ENCODE results near the gene SMPDL3B.

GRCh38 chr1:27551167-27551937 lies 52.6 kb downstream of the AHDC1 start:
- RRBS, result 93% methylated on average over 10 of the region's 46 CpGs
CAGE:
- cytosol, long polyA plus RNA, result no peak
- long polyA plus RNA, result no peak
- nucleus, long polyA plus RNA, result no peak

- RRBS, result no CpG with 5 or more reads among the region's 8 CpGs
CAGE:
- cytosol, long polyA plus RNA, result no peak
- long polyA plus RNA, result no peak
- nucleus, long polyA plus RNA, result no peak
Observed at GRCh38 chr1:27561428-27561981, 42.4 kb downstream of the AHDC1 start.

DNA sequence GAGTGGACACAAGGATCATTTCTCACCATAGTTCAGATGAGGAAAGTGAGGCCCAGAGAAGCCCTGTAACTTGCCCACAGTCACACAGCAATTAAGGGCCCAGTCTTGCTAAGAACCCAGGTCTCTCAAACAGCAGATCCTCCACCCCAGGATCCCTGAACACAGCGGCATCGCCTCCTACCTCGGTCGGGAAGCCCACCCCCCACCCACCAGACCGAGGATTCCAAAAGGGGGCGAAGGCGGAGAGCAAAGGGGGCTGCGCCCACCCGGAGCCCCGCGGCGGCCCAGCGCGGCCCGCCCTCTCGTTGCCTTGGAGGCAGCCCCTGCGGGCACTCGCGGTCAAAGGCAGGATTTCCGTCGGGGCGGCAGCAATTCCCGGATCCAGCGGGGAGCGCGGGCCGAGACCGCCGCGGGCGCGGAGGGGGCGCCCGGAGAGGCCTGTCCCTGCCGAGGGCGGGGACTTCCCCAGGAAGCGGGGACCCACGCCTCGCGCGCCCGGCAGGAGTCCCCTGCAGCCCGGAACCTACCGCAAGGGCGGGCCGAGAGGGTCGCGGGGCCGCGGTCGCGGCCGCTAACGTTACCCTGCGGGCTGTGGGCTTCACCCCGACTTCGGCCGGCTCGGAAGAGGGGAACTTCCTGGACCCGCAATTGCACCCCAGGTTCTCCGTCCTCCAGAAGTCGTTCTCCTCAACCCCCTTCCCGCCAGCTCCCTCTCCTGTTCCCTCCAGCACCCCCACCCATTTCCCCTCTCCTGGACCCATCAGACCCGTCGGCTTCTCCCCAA lies 901 bp downstream of the FGR start:
- RRBS, result 2% methylated on average over 33 of the region's 65 CpGs
CAGE:
- cytosol, long polyA plus RNA, result no peak
- long polyA plus RNA, result no peak
- nucleus, long polyA plus RNA, result no peak

DNA sequence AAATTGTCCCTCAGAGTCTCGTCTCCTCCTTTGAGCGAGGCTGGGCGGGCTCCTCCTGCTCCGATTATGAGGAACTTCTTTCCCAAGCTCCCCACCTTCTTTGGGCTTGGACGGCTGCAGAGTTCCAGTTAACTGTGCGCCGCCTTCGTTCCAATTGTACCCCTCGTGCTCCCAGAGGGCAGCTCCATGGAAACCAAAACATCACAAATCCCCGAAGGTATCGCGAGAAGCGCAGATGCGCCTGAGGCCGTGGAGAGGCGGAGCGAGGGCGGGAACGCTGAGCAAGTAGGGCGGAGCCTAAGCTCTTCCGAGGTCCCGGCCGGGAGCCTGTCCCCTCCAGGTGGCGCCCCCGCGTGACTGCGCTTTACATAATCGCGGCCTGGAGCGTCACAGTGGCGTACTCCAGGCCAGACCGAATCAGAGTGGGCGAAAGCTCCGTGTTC lies 317 bp upstream of the FAM76A start:
- RRBS, result no CpG with 5 or more reads among the region's 34 CpGs
CAGE:
- cytosol, long polyA plus RNA, result no peak
- long polyA plus RNA, result no peak
- nucleus, long polyA plus RNA, result no peak

DNA sequence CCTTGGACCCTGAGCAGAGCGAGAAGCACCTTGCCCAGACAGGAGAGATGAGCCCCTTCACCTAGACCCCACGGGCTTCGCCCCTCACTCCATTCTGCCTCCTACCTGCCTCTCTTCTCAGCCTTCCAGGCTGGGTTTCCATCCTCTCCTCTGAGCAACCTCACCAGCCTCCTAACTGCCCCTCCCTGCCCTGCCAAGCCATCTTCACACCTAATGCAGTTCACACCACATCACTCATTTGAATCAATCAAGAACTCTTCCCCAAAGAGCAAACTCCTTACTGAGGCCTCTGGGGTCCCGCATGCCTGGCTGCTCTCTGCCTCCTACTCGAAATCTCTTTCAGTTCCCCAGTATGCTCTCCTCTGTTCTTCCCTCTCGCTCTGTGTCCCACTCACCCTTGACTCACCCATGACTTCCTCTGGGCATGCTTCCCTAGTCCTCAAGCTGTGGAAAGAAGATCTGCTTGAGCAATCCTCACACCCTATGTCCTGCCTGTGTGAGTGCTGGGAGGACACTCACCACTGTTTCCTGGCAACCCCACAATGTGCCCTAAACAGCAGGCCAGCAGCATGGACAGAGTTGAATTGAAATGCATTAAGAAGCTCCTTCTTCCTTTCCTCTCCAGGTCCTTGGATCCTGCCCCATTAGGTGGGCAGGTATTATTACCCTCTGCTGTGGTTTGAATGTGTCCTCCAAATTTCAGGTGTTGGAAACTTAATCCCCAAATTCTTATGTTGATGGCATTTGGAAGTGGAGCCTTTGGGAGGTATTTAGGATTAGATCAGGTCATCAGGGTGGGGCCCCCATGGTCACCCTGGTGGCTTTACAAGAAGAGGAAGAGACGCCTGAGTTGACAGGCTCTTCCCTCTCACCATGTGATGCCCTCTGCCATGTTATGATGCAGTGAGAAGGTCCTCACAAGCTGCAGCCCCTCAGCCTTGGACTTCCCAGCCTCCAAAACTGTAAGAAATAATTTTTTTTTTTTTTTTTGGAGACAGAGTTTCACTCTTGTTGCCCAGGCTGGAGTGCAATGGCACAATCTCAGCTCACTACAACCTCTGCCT lies 9.1 kb upstream of the THEMIS2 start:
- RRBS, result no CpG with 5 or more reads among the region's 7 CpGs
CAGE:
- cytosol, long polyA plus RNA, result no peak
- long polyA plus RNA, result no peak
- nucleus, long polyA plus RNA, result no peak

DNA sequence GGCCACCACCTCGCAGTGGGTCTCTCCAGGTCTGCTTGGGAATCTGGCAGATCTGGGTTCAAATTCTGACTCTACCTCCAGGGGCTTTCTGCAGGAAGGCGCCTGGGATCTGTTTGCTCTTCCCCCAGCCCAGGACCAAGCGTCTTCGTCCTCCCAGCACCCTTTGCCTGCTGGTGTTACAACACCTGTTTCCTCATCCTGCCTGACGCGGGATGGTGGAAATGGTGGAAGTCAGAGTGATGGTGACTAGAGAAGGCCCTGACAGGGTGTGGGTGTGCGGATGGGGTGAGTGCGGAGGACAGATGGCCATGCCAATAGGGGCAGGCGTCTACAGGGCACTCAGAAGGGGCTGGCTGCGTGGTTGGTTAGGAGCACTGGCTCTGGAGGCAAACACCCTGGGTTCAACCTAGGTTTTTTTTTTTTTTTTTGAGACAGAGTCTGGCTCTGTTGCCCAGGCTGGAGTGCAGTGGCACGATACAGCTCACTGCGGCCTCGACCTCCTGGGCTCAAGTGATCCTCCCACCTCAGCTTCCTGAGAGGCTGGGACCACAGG lies 1.4 kb downstream of the THEMIS2 start:
- RRBS, result no CpG with 5 or more reads among the region's 13 CpGs
CAGE:
- cytosol, long polyA plus RNA, result no peak
- long polyA plus RNA, result no peak
- nucleus, long polyA plus RNA, result no peak

- RRBS, result no CpG with 5 or more reads among the region's 10 CpGs
CAGE:
- cytosol, long polyA plus RNA, result no peak
- long polyA plus RNA, result no peak
- nucleus, long polyA plus RNA, result no peak
Observed at GRCh38 chr1:27879586-27880277, 7.4 kb downstream of the THEMIS2 start.

GRCh38 chr1:27884998-27885423 lies 12.7 kb downstream of the THEMIS2 start:
- RRBS, result no CpG with 5 or more reads among the region's 6 CpGs
CAGE:
- cytosol, long polyA plus RNA, result no peak
- long polyA plus RNA, result no peak
- nucleus, long polyA plus RNA, result no peak

DNA sequence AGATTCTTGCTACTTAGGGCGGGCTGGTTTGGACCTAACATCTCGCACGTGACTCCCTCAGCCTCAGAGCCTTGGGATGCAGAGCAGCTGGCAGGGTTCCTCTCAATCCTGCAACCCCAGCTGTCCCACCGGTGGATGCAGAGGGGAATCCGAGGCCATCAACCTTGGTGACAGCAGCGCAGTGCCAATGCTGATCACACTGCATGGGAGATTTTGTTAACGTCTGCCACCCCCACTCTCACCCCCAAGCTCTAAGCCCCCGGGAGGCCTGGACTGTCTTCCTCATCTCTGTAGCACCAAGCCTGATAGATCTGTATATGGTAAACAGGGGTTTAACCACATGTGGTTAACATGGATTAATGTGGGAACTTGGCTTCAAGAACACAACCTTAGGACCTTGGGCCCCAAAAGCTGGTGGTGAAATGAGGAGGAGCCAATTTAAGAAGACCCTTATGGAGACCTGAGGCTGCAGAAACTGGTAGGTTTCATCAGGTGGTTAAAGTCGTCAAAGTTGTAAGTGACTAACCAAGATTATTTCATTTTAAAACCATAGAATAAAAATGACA lies 13.8 kb downstream of the THEMIS2 start:
- RRBS, result no CpG with 5 or more reads among the region's 9 CpGs
CAGE:
- cytosol, long polyA plus RNA, result no peak
- long polyA plus RNA, result no peak
- nucleus, long polyA plus RNA, result no peak

GRCh38 chr1:27934705-27935811 lies at the start of gene SMPDL3B:
TSS of gene SMPDL3B (plus strand) at chr1:27935000.
- RRBS, result 6% methylated on average over 2 of the region's 23 CpGs
CAGE:
- cytosol, long polyA plus RNA, result start-site peak on the plus strand at chr1:27935009-27935047, 1,207 reads
- long polyA plus RNA, result start-site peak on the plus strand at chr1:27935015-27935050, 1,160 and 1,043 reads in 2 replicates
- nucleus, long polyA plus RNA, result start-site peak on the plus strand at chr1:27935016-27935050, 1,292 reads

DNA sequence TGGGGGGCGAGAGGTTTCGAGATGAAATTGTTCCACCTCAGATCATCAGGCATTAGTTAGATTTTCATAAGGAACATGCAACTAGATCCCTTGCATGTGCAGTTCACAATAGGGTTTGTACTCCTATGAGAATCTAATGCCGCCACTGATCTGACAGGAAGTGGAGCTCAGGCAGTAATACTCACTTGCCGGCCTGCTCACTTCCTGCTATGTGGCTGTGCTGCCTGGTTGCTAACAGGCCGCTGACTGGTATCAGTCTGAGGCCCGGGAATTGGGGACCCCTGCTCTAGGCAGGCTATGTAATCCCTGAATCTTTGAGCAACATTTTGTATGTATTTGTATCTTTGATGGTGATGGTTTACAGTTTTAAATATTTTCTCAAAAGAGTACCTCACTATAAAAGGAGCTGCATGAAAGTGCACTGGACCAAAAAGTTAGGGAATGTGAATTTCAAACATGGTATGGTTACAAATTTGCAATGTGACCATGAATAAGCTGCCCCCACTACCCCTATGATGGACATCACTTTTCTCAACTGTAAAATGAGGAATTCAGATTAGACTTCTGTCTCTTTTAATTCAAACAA lies 32.6 kb downstream of the XKR8 start:
- RRBS, result 80% methylated on average over 3 of the region's 6 CpGs
CAGE:
- cytosol, long polyA plus RNA, result no peak
- long polyA plus RNA, result no peak
- nucleus, long polyA plus RNA, result no peak

GRCh38 chr1:28246264-28246545 lies 10.3 kb downstream of the ATP5IF1 start:
- RRBS, result no CpG with 5 or more reads among the region's 4 CpGs
CAGE:
- cytosol, long polyA plus RNA, result no peak
- long polyA plus RNA, result no peak
- nucleus, long polyA plus RNA, result no peak

GRCh38 chr1:28278540-28279310 lies 19.4 kb downstream of the SESN2 start:
- RRBS, result no CpG with 5 or more reads among the region's 9 CpGs
CAGE:
- cytosol, long polyA plus RNA, result no peak
- long polyA plus RNA, result no peak
- nucleus, long polyA plus RNA, result no peak

- RRBS, result no CpG with 5 or more reads among the region's 6 CpGs
CAGE:
- cytosol, long polyA plus RNA, result no peak
- long polyA plus RNA, result no peak
- nucleus, long polyA plus RNA, result no peak
Observed at GRCh38 chr1:28313841-28314495, 14.9 kb upstream of the MED18 start.

DNA sequence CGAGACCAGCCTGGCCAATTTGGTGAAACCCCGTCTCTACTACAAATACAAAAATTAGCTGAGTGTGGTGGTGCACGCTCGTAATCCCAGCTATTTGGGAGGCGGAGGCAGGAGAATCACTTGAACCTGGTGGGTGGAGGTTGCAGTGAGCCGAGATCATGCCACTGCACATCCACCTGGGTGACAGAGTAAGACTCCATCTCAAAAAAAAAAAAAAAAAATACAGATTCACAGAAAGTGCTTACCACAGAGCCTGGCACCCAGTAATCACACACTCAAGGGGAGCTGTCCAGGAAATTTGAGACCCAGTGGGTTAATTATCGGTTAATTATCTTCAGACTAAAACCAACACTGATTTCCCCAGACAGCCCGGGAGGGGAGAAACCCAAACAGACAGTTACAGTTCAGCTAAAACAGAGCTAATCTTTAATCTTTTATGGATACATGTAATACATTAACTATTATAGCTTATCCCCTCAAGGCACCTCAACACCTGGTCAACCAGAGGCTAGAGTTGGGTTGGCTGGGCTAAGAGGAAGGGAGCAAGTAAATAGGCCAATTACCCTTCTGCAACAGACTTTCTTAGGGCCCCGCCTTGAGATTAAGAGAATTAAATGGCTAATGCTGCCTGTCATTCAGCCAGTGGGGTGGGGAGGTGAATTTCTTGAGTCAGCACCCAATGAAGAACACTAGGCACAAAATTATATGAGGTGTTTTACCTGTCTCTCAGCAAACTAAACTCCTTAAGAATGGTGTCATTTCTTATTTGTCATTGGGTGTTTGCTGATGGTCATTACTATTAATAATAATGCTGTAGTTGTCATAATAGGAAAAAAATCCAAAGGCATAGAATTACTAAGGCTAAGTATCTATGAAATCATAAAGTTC lies 6.7 kb upstream of the MED18 start:
- RRBS, result no CpG with 5 or more reads among the region's 9 CpGs
CAGE:
- cytosol, long polyA plus RNA, result no peak
- long polyA plus RNA, result no peak
- nucleus, long polyA plus RNA, result no peak

GRCh38 chr1:28458822-28459472 lies 46.9 kb upstream of the RCC1 start:
- RRBS, result no CpG with 5 or more reads among the region's 4 CpGs
CAGE:
- cytosol, long polyA plus RNA, result no peak
- long polyA plus RNA, result no peak
- nucleus, long polyA plus RNA, result no peak

GRCh38 chr1:28509645-28509985 lies 3.8 kb downstream of the RCC1 start:
- RRBS, result no CpG with 5 or more reads among the region's 6 CpGs
CAGE:
- cytosol, long polyA plus RNA, result no peak
- long polyA plus RNA, result no peak
- nucleus, long polyA plus RNA, result no peak

GRCh38 chr1:28642277-28642642 lies 607 bp downstream of the TAF12 start:
- RRBS, result 1% methylated on average over 3 of the region's 10 CpGs
CAGE:
- cytosol, long polyA plus RNA, result no peak
- long polyA plus RNA, result no peak
- nucleus, long polyA plus RNA, result no peak

- RRBS, result no CpG with 5 or more reads among the region's 6 CpGs
CAGE:
- cytosol, long polyA plus RNA, result no peak
- long polyA plus RNA, result no peak
- nucleus, long polyA plus RNA, result no peak
Observed at GRCh38 chr1:28898869-28899303, 15.5 kb upstream of the EPB41 start.

GRCh38 chr1:28930324-28930539 lies 15.9 kb downstream of the EPB41 start:
- RRBS, result no CpG with 5 or more reads among the region's 1 CpG
CAGE:
- cytosol, long polyA plus RNA, result no peak
- long polyA plus RNA, result no peak
- nucleus, long polyA plus RNA, result no peak

All from H1 (cell line).